HL-60 (cell line): ENCODE data around the genes TMEM108 and BFSP2.

GRCh38 chr3:129757061-129757850 is 136.3 kb downstream of the TMCC1 start:
- RRBS, result no CpG with 5 or more reads among the region's 4 CpGs

GRCh38 chr3:129827645-129828695 is 65.5 kb downstream of the TMCC1 start:
- RRBS, result no CpG with 5 or more reads among the region's 12 CpGs

DNA sequence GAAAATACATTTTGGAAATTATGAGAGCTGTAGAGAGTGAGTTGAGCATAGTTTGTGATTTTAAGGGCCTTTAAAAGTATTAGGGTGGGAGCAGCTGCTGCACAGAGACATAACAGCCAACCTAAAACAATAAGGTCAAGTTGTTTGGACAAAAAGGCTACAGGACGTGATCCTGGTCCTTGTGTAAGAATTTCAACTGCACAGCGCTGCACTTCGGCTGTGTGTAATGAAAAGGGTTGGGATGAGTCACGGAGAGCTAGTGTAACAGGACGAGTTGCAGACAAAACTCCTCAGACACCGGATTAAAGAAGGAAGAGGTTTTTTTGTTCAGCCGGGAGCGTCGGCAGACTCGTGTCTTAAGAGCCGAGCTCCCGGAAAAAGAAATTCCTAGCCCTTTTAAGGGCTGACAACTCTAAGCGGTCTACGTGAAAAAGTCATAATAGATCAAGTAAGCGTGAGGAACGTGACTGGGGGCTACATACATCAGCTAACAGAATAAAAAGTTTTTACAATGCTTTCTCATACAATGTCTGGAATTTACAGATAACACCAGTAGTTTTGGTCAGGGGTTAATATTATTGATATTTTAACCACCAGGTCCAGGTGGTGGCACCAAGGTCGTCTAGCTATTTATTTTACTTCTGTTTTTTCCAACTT is 59.1 kb downstream of the ALG1L2 start:
- RRBS, result no CpG with 5 or more reads among the region's 17 CpGs

- RRBS, result no CpG with 5 or more reads among the region's 14 CpGs
These were observed 2.1 kb downstream of the PIK3R4 start for GRCh38 chr3:130744332-130745159.

DNA sequence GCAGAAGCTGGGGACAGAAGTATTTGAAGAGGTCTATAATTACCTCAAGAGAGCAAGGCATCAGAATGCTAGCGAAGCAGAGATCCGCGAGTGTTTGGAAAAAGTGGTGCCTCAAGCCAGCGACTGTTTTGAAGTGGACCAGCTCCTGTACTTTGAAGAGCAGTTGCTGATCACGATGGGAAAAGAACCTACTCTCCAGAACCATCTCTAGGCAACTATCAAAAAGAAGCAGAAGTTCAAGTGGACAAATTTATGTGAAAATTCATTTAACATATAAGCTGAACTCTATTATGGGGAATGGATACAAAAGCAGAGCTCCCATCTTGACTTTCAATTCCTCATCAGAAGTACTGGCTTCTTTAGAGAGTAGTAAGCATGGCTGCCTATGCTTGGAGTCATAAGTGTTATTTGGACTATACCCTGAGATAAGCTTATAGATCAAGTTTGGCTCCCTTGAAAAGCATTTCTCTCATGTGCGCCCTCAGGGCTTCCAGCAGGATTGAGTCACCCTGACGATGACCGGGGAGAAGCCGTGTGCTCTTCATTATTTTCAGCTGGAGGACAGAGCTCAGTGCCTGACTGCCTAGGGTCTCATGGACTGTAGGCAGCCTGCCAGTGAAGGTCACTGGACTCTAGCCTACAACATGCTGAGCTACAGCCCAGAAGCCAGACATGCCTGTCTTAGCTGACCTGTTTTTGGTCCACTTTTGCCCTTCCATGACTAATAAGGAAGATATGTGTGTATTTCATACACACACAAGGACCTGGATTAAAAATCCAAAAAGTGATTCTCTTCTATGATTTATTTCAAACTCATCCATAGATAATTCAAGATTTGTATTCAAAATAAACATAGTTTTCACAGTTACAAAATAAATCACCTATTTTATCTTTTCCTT is 31.8 kb upstream of the NUDT16 start:
- RRBS, result no CpG with 5 or more reads among the region's 9 CpGs

GRCh38 chr3:132228894-132229258 is 88.3 kb upstream of the ACP3 start:
- RRBS, result no CpG with 5 or more reads among the region's 1 CpG

GRCh38 chr3:132419955-132420429 is 2.7 kb downstream of the DNAJC13 start:
- RRBS, result no CpG with 5 or more reads among the region's 1 CpG

- RRBS, result 9% methylated on average over 12 of the region's 63 CpGs
These were observed at the start of gene TMEM108 for GRCh38 chr3:133037845-133038668. Gene TMEM108 (plus strand): TSS chr3:133038391.

DNA sequence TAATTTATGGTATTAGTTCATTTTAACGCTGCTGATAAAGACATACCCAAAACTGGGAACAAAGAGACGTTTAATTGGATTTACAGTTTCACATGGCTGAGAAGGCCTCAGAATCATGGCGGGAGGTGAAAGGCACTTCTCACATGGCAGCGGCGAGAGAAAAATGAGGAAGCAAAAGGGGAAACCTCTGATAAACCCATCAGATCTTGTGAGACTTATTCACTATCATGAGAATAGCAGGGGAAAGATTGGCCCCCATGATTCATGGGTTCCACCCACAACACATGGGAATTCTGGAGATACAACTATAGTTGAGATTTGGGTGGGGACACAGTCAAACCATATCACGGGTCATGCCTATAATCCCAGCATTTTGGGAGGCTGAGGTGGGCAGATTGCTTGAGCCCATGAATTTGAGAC is 61.8 kb downstream of the TMEM108 start:
- RRBS, result no CpG with 5 or more reads among the region's 6 CpGs

GRCh38 chr3:133400004-133400339 is at the start of gene BFSP2:
Gene BFSP2 (plus strand): TSS chr3:133400056.
- RRBS, result 96% methylated on average over 5 of the region's 10 CpGs

DNA sequence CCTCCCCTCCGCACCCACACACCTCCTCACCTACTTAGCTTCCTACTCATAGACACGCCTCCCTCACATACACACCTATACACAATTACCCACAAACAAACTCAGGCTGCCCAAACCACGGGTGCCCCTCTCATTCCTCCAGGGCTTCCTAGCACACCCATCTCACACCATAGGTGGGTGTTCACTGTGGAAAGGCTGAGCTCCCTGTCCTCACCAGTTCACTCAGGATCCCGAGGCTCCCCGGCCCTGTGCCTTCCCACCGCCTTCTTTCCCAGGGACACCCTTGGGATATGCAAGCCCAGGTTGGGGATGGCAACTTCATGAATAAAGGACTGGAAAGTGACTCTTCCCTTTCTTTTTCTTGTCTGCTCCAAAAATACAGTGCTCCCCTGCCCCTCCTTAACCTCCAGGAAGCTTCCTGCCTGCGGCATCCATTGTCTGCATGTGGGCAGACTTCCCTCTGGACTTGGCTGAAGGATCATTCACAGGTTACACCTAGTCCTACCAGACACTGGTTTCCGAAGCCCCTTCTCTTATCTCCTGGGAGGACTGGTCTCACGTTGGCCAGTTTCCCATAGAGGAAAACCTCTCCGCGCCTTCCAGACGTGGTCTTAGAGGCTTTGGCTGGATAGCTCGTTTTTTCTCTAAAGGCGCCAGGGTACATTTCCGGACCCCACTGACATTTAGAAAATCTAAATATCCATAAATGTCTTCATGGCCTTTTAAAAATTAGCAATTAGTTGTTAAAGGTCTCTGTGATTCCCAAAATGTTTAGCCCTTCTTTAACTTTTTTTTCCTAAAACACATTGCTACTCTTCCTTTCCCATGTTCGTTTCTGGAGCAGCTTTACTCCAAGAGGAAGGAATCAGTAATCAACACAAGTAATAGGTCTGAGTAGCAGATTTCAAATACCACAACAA is 61.3 kb downstream of the SLCO2A1 start:
- RRBS, result no CpG with 5 or more reads among the region's 16 CpGs

DNA sequence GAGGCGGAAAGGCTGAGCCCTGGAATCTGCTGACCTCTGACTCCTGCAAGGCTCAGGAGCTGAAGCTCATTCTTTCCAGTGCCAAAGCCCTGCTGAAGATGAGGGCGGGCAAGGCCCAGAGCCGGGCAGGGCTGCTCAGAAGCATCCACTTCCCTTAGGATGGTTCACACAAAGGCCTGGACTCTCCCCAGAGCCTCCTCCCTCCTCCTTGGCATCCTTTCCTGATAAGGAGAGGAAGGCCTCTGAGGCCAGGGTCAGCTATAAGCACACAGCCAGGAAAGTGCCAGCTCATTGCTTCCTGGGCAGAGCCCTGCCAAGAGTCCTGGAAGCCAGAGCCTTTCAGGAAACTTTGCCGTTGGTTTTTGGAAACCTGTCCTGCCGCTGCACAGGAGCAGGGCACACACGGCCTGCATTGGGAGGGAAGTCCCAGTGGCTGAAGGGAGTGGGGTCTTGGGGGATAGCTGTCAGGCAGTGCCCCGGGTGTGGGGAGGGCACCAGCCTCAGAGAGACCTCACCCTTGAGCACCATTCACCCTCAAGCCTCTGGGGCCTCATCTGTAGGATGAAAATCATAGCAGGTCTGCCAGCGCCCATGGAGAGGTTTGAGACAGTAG is 37.3 kb upstream of the SLCO2A1 start:
- RRBS, result no CpG with 5 or more reads among the region's 8 CpGs

DNA sequence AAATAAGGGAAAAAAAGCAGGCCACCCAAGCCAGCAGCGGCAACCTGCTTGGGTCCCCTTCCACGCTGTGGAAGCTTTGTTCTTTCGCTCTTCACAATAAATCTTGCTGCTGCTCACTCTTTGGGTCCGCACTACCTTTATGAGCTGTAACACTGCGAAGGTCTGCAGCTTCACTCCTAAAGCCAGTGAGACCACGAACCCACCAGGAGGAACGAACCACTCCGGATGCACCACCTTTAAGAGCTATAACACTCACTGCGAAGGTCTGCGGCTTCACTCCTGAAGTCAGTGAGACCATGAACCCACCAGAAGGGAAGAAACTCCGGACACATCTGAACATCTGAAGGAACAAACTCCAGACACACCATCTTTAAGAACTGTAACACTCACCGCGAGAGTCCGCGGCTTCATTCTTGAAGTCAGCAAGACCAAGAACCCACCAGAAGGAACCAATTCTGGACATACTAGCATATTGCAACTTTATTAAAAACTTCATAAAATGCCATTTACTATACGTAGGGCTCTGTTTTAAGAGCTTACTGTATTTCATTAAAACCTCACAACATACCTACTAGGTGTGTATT is 50.5 kb downstream of the RYK start:
- RRBS, result no CpG with 5 or more reads among the region's 16 CpGs

DNA sequence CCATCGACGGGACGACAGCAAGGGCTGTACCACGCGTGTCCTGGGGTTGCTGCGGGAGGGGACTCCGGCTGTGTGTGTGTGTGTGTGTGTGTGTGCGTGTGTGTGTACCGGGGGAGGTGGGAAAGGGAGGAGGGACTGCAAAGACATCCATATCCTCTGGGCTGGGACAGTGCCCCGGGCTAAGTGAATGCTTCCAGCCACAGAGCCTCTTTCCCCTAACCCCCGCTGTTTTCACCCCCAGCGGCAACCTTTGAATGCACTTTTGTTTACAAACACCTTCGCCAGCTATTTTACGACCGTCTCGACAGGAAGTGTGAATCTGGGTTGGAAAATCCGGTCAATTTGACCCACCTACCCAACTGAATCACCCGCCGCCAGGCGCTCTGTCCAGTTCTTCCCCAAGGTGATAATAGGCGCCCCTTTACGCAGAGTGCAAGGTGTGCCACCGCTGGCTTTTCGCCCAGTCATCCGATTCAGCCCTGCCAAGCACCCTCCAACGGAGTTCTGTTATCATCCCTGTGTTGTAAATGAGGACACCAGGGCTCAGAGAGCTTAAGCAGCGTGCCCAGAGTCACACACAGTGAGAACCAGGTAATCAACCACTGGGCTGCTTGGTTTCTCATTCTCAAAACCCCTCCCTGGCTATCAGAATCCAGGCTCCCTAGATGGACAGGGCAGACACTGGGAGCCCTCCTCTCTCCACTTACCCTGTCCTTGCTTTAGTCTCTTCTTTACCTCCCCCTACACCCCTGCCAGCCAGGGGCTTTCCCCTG is 772 bp upstream of the AMOTL2 start:
- RRBS, result 32% methylated on average over 2 of the region's 27 CpGs

DNA sequence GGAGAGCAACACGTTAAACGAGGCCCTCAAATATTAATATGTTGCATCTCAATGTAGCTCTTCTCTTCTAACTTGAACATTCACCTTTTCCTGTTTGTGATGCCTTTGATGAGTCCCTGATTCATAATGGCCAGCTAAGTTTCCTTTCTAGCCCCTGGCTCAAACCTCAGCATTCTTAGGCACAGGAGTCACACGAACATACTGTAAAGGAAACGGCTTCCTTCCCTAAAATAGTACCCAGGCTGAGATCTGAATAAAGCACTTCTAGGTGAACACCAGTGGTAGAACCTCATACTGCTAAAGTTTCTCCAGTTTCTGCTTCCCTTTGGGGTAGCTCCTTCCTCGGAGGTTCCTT is 2.6 kb downstream of the ANAPC13 start:
- RRBS, result no CpG with 5 or more reads among the region's 5 CpGs

DNA sequence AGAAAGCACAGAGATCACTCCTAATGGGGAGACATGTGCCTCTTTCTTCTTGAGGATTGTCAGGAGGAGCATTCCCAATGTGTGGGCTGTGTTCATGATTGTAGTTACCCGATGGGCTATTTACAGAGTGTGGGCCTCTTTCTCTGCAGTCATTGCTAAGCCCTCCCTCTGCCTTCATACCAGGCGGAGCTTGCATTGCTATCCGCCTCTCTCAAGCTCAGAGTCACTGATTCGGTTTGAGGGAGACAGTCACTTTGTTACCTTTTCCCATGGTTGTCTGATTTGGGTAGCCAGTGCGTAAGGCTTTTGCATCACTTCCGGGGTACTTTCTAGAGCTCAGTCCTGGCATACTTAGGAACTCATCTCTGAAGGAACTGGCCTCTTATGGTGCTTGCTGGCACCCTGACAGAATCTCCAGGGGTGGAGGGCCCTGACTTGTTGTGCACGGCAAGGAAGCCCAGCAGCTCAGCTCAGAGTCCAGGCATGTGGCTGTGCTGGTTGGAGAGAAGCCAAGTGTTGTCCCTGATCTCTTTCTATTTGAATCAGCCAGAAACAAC is 79.7 kb downstream of the EPHB1 start:
- RRBS, result no CpG with 5 or more reads among the region's 7 CpGs

- RRBS, result 98% methylated on average over 2 of the region's 14 CpGs
These were observed 121.5 kb downstream of the EPHB1 start for GRCh38 chr3:134916668-134916943.